Mesenchymal stem cell of Wharton's jelly (primary cell): ENCODE measurements around a stretch of chr9.

GRCh38 chr9:123377260-123377738 lies 21.3 kb downstream of the CRB2 start:
- CAGE, long polyA plus RNA = no peak

DNA sequence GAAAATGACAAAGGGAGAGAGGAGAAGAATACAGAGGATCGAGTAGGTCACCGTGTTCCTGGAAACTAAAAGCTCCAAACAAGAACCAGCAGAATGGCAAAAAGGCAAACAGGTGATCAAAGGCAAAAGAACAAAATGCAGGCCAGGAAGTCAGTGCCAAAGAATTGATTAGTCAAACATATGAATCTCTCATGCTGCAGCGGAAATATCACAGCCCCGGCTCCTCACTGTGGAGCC lies 155.9 kb downstream of the CRB2 start:
- CAGE, long polyA plus RNA = no peak

DNA sequence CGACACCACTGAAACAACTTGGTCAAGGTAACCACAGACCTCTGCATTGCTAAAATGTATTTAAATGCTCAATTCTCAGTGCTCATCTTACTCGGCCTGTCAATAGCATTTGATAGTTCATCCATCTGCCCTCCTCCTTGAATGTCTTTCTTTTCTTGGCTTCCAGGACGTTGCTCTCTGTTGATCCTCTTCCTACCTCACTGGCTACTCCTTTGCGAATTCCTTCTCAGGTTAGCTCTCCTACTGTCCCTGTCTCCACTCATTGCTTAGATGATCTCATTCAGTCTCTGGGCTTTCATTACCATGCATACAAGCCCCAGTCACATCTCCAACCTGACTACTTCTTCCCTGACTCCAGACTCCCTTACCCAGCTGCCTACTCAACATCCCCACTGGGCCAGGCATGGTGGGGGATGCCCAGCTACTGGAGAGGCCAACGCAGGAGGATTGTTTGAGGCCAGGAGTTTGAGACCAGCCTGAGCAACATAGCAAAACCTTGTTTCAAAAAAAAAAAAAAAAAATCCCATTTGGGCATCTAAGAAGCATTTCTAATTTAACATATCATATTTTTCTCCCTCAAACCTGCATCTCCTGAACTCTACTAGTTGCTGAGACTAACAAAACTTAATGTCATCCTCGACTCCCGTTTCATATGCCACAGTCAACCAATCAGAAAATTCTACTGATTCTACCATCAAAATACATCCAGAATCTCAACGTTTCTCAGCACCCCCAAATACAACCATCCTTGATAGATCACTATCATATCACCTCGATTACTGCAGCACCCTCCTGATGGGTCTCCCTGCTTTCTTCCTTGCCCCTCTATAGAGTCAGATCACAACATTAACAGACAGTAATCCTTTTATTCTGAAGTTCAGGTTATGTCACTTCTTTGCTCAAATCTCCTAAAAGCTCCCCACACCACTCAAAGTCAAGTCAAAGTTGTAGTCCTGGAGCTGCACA lies 47.8 kb downstream of the DENND1A start:
- CAGE, long polyA plus RNA = no peak

DNA sequence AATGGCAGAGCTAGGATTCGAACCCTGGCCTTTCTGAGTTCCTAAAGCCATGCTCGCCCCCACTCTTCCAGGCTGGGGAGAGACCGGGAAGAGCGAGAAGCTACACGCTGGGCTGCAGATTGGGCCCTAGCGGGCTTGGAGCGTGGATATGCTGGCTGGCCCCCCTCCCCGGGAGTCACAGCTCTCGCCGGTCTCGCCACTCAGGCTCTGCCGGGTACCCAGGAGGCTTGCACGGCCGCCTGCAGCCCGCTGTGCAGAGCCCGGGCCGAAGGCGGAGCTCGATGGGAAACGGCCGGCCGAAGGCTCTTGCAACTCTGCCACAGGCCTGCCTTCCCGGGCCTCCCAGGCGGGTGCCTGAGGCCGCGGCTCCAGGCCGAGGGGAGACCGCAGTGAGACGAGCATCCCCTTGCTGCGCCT lies 676 bp upstream of the LHX2 start:
- CAGE, long polyA plus RNA = no peak

- CAGE, long polyA plus RNA = no peak
Observed at GRCh38 chr9:124011888-124012155, 254 bp downstream of the LHX2 start.

GRCh38 chr9:124206276-124206816 lies 51.4 kb upstream of the NEK6 start:
- CAGE, long polyA plus RNA = no peak

DNA sequence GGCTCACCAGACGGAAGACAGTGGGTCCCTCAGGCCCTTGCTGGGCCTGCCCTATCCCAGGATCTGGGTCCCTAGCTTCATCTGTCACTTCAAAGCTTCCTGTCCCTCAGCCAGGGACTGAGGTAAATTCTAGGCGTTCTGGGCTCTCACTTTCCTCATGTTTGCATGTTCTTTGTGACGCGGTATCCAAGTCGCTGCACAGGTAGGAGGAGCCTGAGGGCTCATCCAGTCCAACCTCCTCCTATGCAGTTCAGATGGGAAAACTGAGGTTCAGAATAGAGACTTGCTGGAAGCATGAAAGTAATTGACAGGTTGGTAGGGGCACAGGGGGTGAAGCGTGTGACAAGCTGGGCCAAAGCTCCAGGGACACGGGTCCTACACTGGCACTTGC lies 35.4 kb upstream of the NEK6 start:
- CAGE, long polyA plus RNA = no peak

GRCh38 chr9:124263588-124264585 lies 6.1 kb downstream of the NEK6 start:
- CAGE, long polyA plus RNA = no peak

- CAGE, long polyA plus RNA = no peak
Observed at GRCh38 chr9:124477756-124478359, 27.6 kb downstream of the ADGRD2 start.

GRCh38 chr9:124505750-124506382 lies 1.3 kb downstream of the NR5A1 start:
- CAGE, long polyA plus RNA = no peak

DNA sequence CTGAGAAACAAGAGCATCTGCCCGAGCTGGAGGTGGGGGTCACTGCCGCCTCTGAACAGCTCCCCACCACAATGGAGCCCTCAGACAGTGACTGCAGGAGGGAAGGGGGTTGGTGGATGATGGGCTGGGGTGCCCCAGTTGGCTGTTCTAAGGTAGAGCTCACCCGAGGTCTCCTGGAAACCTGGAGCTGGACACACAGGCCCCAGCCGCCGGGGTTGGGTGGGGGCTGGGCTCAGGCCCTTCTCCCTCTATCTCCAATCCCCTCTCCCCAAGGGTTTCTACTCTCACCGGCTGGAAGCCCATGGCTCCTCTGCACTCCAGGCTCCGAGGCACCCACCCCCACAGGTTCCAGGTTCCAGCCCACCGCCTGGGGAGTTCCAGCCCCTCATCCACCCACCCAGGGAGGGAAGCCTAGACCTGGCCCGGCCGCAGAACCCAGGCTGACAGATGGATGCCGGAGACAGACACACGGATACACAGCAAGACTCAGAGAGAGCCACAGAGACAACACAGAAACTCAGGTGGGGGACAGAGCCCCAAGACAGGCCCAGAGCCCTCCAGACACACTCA lies 731 bp downstream of the NR5A1 start:
- CAGE, long polyA plus RNA = no peak

DNA sequence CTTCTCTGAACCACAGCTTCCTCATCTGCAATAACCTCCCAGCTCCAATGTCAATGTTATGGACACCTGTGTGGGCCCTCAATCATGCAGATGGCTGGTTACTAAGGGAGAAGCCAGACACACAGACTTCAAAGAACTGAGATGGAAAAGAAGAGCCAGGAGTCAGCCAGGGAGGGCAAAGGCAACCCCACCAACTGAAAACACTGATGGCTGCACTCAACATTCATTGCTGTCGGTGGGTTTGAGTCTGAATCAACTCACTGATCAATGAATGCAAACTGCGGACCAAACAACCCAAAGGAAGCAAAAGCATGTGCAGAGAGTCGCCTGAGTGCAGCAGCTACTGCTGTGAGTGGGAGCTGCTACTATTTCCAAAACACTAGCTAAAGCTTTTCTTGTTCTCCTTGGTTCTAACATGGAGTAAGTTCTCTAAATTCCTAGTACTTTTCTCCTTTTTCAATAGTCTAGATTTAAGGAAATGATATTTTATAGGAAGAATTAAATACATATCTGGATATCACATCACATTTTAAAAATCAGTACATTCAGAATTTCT lies 77.5 kb downstream of the NR6A1 start:
- CAGE, long polyA plus RNA = no peak

GRCh38 chr9:124769228-124770426 lies 1.5 kb downstream of the NR6A1 start:
- CAGE, long polyA plus RNA = no peak

- CAGE, long polyA plus RNA = no peak
Observed at GRCh38 chr9:124771499-124771978, 428 bp upstream of the NR6A1 start.

DNA sequence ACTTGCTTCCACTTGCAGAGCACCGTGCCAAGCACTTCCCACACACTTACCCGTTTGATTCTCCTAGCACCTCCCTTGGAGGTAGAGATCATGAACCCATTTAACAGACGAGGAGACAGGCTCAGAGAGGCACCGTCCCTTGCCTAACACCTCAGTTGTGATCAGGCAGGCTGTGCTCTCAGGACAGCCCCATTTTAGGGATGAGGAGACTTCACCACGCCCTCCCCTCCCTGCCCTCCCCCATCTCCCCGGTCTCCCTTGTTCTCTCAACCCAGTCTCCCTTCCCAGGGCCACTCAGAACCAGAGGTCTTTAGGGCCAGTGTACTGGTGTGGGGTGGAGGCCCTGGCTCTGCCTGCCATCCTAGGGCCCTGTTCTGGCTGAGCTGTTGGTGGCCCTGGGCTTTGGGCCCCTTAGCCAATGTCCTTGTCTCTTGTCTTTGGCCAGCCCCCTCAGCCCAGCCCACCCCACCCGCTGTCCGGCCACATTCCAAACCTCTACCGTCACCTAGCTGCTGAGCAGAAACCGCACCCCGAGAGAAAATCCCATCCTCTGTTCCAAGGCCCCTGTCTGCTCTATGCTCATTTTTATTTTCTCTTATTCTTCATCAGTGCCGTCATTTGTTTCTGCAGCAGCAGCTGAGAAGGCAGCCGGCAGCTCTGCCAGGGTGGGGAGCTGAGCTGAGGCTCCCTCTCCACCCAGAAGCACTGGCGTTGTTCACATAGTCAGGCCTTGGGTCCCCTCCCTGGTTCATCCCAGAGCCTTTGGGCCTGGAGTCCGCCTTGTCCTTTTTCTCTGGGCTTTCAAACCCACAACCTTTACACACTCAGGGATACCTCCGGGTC lies 33.9 kb downstream of the OLFML2A start:
- CAGE, long polyA plus RNA = no peak

- CAGE, long polyA plus RNA = no peak
Observed at GRCh38 chr9:124852459-124853007, 727 bp upstream of the WDR38 start.

DNA sequence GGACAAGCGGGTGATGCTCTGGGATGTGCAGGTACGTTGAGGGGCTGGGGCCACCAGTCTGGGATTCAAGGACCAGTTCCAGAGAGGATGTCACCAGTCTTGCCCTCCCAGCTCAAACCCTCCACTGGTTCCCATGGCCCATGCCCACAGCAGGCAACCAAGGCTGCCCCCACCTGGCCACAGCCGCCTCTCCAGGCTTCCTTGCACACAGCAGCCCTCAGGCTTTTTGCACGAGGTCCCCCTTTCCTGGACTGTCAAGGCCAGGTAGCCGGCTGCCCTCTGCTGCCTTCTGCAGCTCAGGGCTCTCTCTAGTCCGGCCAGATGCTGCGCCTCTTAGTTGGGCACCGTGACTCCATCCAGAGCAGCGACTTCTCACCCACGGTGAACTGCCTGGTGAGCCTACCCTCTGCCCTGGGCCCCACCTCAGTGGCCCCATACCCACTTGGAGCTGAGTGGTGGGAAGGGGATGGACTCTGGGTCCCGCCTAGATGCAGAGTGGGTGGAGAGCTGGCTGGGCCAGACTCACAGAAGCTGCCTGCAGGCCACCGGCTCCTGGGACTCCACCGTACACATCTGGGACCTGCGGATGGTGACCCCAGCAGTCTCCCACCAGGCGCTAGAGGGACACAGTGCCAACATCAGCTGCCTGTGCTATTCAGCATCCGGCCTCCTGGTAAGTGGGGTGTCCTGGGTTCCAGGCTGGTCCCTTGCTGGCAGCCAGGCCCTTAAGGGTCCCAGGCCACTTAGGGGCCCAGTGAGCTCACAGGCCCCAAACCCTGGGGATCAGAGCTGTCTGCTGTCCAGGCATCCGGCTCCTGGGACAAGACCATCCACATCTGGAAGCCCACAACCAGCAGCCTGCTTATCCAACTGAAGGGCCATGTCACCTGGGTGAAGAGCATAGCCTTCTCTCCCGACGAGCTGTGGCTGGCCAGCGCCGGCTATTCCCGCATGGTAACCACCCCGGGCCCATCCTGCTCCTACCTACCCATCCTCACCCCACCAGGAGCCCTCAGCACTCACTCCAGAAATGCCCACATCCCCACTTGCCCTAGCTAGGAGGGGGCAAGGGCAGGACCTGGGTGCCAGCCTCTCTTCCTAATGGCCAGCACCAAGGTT lies 3.0 kb downstream of the WDR38 start:
- CAGE, long polyA plus RNA = no peak

- CAGE, long polyA plus RNA = no peak
Observed at GRCh38 chr9:124870093-124871156, 8.5 kb downstream of the ARPC5L start.

DNA sequence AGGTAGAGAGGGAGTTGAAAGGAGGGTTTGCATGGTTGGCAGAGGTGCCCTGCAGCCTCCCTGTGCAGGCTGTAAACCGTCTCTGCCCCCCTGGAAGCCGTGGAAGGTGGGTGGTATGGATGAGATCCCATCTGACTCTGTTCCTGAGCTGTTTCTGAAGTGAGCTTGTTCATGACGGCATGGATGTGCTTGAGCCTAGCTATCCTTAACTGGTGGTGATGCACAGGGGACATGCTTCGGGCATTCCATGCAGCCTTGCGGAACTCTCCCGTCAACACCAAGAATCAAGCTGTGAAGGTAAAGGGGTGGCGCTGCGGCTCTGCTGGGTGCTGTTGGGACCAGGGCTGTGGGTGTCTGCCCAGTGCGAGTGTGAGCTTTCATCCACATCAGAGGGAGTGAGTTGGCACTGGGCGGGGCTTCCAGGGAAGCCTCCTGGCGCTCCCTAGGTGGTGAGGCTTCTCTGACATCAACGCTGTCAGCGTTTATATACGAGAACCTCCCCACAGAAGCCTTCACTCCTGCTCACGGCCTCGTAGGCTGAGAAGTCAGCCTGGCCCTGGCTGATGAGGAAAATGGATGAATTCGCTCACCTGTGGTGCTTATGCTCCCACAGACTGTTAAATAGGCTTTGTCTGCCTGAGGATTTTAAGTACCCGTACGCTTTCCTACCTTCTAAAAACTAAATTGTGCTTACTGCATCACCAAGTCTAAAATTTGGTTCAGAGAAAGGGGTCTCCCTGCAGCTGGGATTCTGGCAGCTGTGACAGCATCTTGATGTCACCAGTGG lies 11.7 kb downstream of the ARPC5L start:
- CAGE, long polyA plus RNA = no peak

GRCh38 chr9:124940094-124940883 lies 594 bp downstream of the GOLGA1 start:
- CAGE, long polyA plus RNA = no peak